Helper T cell (primary cell): ENCODE results near the genes C10orf62 and LOXL4.

DNA sequence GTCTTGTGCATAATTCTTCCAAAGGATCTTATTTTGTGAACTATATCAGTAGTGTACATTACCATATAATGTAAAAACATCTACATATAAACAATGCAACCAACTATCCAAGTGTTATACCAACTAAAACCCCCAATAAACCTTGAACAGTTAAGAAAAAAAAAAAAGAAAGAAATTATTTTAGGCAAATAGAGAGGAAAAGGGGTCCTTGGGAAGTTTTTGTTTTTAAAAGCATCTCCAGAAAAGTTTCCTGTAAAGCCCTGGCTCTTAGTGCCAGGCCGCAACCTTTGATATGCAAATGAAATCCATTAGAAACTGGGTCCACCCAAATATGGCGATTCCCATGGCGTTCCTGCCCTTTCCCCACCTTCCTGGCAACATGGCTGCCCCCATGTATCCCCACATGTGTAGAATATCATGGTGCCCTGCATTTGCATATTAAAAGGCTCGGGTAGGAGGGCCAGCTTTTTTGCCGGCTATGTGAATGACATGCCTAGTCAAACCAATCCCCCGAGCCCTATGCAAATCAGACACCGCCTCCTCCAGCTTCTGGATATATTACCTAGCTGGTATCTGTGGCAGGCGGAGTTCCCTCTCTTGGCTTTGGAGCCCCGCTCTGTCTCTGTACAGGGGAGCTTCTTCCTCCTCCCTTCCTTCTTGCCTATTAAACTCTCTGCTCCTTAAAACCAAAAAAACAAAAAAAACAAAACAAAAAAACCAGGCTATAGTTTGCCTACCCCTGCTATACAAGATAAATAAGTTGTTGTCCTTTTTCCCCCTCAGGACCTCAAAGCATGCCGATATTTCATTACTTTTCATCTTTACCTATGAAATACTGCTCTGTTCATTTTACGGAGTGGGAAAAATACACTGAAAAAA is 18.3 kb downstream of the MMS19 start:
- PRO-cap, 2 experiments: no peak in any of the 2 experiments

DNA sequence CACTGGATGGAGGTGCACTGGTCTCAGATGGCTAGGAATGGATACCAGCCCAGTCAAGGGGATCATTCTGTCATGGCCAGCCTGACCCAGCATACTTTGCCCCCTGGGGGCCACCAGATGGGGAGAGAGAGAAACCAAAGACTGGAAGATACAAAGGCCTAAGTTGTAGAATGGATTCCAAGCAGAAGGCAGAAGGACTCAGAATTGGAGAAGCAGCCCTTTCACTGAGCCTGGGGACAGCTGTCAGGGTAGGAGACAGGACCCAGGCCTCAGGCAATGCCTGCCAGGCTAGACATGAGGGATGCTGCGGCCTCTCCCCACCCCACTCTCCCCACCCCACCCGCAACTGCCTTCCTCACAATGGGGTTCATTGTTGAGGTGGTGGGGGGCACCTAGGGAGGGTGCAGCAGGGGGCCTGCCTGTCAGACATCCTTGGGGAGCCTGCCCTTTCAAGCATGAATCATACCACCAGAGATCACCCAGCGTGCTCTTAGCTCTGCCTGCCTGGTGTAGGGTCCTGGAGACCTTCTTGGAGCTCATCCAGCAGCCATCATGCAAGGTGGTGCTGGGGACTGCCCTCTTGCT is at the start of gene C10orf62:
Gene C10orf62 (plus strand): TSS at position 425 of the 585 bp plus-strand sequence.
- PRO-cap, 2 experiments: no peak in any of the 2 experiments

GRCh38 chr10:97641222-97641973 is 927 bp downstream of the PI4K2A start:
- PRO-cap, 2 experiments: no peak in any of the 2 experiments

GRCh38 chr10:97665852-97666861 is 20.9 kb downstream of the AVPI1 start:
- PRO-cap, 2 experiments: no peak in any of the 2 experiments

- PRO-cap, 2 experiments: no peak in any of the 2 experiments
These were observed 12.5 kb downstream of the AVPI1 start for GRCh38 chr10:97674486-97675066.

DNA sequence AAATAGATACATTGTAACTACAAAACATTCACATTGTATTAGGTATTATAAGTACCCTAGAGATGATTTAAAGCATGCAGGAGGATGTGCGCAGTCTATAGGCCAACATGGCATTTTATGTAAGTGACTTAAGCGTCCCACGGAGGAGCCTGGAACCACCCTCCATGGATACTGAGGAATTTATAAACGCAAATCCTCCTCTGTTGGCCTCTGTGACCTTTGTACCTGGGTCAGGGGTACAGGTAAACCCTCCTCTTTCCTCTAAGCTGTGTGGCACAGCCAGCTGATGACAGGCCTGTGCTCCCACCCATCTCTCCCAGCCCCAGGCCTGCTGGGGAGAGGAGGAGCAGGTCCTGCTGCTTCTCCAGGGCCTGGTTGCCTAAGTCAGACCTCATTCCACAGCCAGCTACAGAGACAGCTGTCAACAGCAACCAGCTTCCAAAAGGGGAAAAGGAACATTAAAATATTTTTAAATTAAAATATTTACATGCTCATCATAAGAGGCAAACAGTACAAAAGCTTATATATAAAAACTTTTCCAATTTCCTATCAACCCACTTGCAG is 5.0 kb downstream of the AVPI1 start:
- PRO-cap, 2 experiments: no peak in any of the 2 experiments

- PRO-cap, 2 experiments: no peak in any of the 2 experiments
These were observed 777 bp downstream of the AVPI1 start for GRCh38 chr10:97686237-97686690.

DNA sequence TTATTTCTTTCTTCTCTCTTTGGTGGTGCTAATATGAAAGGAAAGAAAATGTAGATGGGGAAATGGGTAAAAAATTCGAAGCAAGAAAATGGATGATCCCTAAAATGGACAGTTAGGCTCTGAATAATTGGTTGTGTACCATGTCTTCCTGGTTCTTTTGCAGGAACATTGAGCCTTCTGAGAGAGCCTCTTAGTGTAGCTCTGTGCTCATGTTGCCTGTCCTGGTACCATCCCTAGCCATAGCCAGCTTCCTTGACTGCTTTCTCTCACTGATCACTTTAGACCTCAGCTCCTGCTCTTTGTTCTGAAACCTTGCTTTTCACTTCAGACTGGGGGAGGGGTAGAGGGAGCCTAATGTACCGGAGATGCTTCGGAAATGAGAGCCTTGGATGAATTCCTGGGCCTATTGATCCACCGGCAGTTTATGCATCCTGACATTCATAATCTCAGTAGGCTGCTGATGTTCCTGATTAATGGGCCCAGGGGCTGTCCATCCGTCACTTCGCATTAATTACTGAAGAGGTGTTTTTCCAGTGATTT is 38.7 kb downstream of the R3HCC1L start:
- PRO-cap, 2 experiments: no peak in any of the 2 experiments

- PRO-cap, 2 experiments: no peak in any of the 2 experiments
These were observed 24.1 kb downstream of the LOXL4 start for GRCh38 chr10:98243805-98244466.

DNA sequence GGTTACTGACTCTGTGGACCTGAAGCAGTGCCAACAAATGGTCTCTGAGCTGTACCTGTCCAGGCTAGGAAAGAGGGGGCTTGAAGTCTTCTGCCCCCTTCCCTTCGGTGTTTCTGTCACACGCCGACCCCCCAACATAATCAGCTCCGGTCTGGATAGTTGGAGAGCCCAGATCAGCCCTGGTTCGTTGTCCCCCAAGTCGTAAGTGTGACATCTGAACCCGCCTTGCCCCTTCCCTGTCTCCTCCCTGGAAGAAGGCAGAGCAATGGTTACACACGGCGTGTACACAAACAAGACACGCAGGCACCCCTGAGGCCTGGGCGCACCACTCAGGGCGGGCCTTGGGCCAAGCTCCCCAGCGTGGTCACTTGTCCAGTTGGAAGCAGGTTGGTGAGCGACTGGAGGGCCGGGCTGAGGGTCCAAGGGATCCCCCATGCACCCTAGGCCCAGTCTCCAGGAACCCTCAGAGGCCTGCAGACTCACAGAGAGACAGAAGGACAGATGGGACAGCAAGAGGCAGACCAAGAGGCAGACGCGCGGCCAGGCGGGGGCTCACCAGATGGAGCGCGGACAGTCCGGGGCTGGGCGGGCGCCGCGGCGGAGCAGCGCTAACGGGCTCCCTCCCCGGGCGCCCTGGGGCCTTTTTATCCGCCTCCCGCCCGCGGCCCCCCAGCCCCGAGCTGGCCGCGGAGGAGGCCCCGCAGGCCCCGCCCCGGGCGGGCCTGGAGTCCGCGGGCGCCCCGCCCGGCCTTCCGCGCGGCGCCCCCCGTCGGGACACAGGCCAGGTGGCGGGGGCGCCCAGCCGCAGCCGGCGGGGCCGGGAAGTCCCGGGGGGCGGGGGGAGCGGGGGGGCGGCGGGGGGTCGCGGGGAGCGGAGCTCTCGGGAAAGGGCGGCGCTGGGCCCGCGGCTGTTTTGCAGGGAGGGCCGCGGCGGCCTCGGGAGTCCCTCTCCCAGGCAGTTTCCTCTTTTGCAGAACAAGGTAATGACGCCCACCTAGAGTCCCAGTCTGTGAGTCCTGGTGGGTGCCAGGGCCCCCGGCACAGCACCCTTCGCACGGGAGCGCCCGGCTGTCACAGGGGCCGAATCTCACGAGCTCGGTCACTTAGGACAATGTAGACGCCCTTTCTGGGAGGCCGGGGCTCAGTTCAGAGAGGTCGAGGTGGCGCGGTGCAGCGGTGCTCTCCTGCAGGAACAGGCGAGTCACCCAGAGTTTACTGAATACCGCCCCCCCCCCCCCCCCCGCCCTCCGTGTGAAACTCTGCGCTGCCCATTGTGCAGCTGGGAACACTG is at the start of gene LOXL4:
Gene LOXL4 (minus strand): TSS at position 619 of the 1,291 bp plus-strand sequence.
- PRO-cap, 2 experiments: no peak in any of the 2 experiments

DNA sequence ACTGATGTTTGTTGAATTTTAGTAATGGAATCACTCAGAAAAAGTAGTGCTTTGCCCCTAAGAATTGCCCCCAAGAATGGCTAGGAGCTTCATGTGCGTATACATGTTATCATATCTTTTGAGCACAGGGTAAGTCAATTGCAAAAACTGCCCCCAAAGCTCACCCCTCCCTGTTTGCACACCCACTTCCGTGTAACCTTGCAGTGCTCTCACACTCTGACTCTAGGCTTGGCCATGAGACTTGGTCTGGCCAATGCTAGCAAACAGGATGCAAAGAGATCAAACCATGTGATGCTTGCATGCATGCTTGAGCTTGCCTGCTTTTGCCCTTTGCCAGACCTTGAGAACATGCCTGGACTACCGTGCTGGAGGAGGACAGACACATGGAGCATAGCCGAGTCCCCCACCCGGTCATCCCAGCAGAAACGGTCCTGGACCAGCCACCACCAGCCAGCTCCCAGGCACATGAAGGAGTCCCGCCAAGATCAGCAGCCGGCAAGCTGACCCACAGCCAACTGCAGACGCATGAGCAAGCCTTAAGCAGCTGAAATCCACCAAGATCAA is 23.5 kb downstream of the PYROXD2 start:
- PRO-cap, 2 experiments: no peak in any of the 2 experiments

DNA sequence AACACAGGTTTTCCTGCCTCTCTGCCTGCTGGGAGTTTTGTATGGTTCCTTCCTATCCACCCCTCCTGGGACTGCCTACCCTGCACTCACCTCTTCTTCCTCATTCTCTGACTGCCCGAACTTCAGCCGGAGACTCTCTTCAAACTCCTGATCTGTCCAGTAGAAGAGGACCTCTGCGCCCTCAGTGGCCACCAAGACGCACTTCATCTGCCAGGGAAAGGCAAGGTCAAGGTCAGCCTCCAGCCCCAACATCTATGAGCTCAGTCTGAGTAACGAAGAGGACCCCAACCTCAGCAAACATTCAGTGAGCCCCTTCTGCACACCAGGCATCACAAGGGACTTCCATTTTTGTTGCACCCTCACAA is 3.7 kb downstream of the HPS1 start:
- PRO-cap, 2 experiments: no peak in any of the 2 experiments

DNA sequence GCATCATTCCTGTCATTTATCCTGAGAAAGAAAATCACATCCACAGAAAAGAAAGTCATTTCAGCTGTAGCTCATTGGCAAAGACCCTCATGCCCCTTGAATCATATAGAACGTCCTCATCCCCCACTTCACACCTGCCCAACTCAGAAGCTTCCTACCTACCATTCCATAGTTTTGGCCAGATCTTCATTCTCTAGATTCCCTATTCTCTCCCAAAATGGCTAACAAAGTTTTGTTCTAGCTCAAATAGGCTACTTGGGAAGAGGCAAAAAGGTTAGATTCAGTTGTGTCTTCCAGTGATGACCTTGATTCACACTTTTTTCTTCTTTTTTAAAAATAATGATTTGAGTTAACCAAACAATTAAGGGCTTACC is 11.5 kb upstream of the HPS1 start:
- PRO-cap, 2 experiments: no peak in any of the 2 experiments

DNA sequence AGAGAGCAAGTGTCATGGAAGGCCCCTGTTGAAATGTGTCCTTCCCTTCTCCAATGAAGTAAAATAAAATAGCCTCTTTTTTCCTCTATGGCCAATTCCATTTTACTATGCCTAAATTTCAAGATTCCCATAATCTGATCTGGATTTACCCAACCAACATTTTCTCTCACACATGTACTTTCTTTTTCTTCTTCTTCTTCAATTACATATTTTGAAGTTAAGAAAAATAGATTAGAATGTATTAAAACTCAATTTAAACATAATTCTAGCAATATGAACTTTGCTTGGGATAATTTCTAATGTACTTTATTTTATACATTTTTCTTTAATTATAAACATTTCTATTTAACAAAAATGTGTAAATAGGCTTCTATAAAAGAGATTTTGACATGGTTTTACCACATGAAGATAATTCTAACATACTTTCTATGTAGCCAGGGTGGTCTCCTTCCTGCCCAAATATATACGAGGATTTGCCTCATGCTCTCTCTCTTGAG is 9.9 kb downstream of the HPSE2 start:
- PRO-cap, 2 experiments: no peak in any of the 2 experiments

DNA sequence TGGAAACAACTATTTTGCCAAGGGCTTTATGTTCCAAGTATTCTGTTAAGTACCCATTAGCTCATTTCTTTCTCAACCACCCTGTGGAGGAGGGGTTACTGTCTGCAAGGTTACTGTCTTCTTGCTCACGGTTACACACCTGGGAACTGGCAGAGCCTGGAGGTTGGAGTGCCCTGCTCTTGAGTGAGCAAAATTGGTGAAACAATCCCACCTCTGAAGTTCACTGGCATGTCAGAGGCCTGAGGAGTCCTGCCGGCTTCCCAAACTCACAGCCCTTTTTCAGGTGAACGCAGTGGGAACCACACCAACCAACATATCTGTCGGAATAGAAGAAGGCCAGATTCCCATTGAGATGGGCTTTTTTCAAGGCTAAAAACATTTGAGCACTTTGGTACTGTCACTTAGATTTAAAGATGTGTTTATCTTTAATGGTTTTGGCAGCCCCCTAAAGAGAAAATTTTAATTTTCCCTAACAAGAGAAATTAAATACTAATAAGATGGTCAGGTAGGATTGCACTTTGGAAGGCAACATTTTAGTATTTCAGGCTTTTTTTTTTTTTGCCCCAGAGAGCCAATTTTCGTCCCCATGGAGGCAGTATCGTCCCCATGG is 35.3 kb downstream of the GOT1 start:
- PRO-cap, 2 experiments: no peak in any of the 2 experiments

DNA sequence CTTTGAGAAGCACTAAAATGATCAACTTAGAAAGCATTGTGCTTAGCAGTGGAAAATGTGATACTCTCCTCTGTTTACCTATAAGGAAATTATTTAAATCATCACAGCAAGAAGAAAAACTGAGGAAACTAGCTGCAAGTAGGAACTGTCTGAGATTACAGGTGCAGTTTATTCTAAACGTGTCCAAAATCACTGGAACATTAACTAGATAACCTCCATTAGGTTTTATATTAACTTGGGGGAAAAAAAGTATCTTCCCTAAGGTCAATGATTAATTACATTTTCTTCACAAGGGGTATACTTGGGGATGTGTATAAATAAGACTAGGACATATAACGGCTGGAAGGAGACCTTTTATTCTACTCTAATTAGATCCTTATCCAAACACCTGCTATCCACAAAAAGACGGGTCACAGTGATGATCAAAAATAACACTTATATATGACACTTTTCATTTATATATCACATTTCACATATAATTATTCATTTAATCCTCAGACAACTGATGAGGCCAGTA is 3.7 kb downstream of the GOT1 start:
- PRO-cap, 2 experiments: no peak in any of the 2 experiments

GRCh38 chr10:99526742-99527445 is 5.8 kb upstream of the NKX2-3 start:
- PRO-cap, 2 experiments: no peak in any of the 2 experiments

- PRO-cap, 2 experiments: no peak in any of the 2 experiments
These were observed 2.8 kb upstream of the NKX2-3 start for GRCh38 chr10:99529877-99530415.

GRCh38 chr10:99619284-99619726 is 934 bp downstream of the SLC25A28 start:
- PRO-cap, 2 experiments: peak in 2 of 2 experiments; most common plus-strand start chr10:99619324 (in 2); most common minus-strand start chr10:99619479 (in 1)

GRCh38 chr10:99920823-99921288 is 88.9 kb downstream of the DNMBP start:
- PRO-cap, 2 experiments: no peak in any of the 2 experiments